Melanocyte of skin (primary cell): ENCODE measurements around a stretch of chr20.

DNA sequence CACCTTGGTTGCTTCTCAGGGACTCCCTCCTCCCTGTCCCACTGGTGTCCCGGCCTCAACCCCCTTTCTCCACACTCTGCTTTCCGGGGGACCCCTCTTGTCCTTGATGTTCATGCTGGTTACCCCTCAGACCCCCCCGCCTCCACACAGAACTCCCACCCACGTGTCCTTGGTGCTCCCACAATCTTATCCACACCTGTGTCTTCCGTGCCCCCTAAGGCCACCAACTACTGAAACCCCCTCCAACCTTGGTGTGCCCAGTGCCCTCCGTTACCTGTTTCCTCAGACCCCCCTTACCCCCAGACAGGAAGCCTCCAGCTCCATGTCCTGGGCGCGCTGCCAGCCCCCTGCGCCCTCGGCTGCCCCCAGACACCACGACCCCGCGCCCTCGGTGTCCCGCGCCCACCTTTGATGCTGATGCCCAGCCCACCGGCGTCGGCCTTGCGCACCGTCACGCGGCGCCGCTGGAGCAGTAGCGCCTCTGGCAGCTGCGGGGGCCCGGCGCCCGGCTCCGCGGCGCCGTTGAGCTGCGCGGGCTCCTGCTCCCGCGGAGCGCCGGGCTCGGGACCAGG, 572 bp downstream of the SNTA1 start:
- CAGE, long polyA plus RNA, 2 experiments, result no peak in any of the 2 experiments

GRCh38 chr20:33624304-33625137, 37.6 kb upstream of the C20orf144 start:
- CAGE, long polyA plus RNA, 2 experiments, result no peak in any of the 2 experiments

GRCh38 chr20:33718547-33718802, 1.6 kb downstream of the PXMP4 start:
- CAGE, long polyA plus RNA, 2 experiments, result no peak in any of the 2 experiments

DNA sequence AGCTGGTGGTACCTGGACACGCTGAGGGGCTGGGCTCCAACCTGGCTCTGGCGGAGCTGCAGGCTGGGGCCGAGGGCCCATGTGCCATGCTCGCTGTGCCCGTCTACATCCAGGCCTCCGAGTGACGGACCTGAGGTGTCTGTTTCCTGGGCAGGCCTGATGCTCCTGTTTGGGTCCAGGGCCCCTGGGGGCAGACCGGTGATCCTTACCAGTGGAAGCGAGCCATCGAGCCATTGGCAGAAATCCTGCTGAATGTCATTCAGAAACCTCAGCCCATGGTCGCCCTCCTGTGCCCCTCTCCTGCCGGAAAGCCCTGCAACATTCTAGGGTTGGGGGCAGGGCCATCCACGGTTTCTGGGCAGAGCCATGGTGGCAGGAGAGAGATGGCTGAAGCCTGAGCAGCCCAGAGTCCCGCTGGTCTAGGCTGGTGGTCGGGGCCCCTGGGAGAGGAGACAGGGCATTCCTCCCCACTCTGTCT, 19.7 kb upstream of the CHMP4B start:
- CAGE, long polyA plus RNA, 2 experiments, result no peak in any of the 2 experiments

DNA sequence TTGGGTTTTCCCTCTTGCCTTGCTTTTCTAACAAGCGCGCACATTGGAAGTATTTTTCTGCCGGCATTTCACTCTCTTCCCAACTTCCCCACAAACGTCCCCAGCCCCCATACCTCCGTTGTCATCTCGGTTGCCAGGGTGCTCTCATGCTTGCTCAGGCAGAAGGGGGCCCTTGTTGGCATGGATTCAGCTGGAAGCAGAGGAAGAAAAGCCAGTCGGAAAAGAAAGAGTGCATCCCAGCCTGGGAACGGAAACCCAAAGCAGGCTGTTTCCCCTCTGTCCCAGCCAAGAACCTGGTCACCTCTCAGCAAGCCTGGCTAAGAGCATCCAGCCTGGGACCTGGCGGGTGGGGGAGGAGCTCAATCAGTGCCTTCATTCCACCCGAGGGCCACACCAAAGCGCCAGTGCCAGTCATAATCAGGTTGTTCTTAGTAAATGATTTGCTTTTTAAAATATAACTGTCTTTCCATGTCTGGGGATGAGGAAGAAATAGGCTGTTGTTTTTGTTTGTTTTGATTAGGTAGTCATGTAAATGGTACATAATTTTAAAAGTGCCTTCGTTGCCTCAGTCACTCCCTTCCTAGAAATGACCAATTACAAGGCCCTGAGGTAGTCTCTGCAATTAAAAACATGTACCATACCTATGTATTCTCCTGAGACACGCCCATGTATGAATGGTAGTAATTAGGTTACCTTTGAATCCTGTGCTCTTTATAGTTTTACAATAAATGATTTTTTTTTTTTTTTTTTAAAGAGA, 21.1 kb downstream of the CHMP4B start:
- CAGE, long polyA plus RNA, 2 experiments, result no peak in any of the 2 experiments

- CAGE, long polyA plus RNA, 2 experiments, result no peak in any of the 2 experiments
Observed at GRCh38 chr20:33853372-33854047, 42.4 kb downstream of the CHMP4B start.

DNA sequence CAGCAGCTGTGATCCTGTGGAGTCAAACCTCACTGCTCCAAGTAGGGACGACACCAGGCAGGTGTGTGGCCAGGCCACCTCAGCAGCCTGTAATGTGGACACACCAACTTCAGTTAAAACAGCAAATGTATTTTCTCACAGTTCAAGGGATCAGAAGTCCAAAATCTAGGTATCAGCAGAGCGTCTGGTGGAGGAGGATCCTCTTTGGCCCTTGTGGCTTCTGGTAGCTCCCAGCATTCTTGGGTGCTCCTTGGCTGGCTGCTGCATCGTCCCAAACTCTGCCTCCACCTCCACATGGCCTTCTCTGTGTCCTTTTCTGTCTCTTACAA, 47.1 kb downstream of the CHMP4B start:
- CAGE, long polyA plus RNA, 2 experiments, result no peak in any of the 2 experiments

- CAGE, long polyA plus RNA, 2 experiments, result no peak in any of the 2 experiments
Observed at GRCh38 chr20:34121568-34122059, 9.6 kb upstream of the EIF2S2 start.

DNA sequence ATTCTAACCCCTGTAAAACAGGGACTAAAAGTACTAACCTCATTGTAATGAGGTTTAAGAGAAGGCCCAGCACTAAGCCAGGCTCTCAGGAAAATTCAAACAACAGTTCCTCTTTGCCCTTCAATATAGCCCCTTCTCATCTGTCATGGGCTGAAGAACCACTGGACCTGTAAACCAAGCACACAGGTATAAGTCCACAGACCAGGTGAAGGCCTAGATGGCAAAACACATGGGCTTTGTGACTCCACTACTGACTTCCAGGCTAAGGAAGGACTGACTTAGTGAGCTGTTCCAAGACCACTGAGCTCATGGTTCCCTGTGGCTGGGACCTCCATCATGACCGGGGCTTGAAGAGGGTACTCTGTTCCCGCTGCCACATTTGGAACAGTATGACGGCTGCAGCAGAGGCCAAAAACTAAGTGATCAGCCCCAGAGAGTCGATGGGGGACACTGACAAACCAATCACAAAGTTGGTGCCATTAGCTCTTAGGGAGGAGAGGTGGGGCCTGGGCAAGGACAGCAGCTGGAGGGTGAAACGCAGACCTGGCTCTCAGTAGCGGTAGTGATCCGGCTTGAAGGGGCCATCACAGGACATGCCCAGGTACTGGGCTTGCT, 22.6 kb downstream of the AHCY start:
- CAGE, long polyA plus RNA, 2 experiments, result no peak in any of the 2 experiments

- CAGE, long polyA plus RNA, 2 experiments, result no peak in any of the 2 experiments
Observed at GRCh38 chr20:34300012-34300647, 3.0 kb downstream of the AHCY start.

GRCh38 chr20:34522848-34523457, 6.7 kb downstream of the DYNLRB1 start:
- CAGE, long polyA plus RNA, 2 experiments, result no peak in any of the 2 experiments

GRCh38 chr20:34559299-34559599, 731 bp downstream of the MAP1LC3A start:
- CAGE, long polyA plus RNA, 2 experiments, result no peak in any of the 2 experiments

- CAGE, long polyA plus RNA, 2 experiments, result no peak in any of the 2 experiments
Observed at GRCh38 chr20:34703440-34703792, 728 bp upstream of the TP53INP2 start.

GRCh38 chr20:34705262-34706317, 1.4 kb downstream of the TP53INP2 start:
- CAGE, long polyA plus RNA, 2 experiments, result no peak in any of the 2 experiments

DNA sequence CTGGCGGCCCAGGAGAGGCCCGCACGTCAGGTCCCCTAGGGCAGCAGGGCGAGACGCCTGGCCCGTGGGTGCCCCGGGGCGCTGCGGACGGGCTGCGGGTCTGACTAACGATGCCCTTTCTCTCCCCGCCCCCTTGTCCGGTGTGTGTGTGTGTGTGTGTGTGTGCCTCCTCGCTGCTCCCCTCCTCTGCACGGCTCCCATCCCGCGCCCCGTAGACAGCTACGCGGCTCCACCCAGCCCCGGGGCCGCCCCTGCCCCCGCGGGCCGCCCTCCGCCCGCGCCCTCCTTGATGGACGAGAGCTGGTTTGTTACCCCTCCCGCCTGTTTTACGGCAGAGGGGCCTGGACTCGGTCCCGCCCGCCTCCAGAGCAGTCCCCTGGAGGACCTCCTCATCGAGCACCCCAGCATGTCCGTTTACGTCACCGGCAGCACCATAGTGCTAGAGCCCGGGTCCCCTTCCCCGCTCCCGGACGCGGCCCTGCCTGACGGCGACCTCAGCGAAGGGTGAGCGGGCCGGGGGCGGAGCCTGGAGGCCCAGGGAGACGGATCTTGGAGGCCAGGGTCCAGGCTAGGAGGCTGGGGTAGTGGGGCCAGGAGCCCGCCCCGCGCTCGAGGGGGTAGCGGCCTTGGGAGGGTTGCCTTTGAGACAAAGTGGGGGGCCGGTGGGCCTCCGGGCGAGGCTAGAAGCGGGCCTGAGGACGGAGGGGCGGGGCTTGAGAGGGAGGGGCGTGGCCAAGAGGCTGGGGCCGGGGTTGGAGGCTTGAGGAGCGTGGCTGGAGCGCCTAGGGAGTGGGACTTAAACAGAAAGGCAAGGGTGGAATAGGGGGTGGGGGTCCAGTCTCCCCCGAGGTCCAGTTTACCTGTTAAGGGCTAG, 5.1 kb downstream of the TP53INP2 start:
- CAGE, long polyA plus RNA, 2 experiments, result no peak in any of the 2 experiments

DNA sequence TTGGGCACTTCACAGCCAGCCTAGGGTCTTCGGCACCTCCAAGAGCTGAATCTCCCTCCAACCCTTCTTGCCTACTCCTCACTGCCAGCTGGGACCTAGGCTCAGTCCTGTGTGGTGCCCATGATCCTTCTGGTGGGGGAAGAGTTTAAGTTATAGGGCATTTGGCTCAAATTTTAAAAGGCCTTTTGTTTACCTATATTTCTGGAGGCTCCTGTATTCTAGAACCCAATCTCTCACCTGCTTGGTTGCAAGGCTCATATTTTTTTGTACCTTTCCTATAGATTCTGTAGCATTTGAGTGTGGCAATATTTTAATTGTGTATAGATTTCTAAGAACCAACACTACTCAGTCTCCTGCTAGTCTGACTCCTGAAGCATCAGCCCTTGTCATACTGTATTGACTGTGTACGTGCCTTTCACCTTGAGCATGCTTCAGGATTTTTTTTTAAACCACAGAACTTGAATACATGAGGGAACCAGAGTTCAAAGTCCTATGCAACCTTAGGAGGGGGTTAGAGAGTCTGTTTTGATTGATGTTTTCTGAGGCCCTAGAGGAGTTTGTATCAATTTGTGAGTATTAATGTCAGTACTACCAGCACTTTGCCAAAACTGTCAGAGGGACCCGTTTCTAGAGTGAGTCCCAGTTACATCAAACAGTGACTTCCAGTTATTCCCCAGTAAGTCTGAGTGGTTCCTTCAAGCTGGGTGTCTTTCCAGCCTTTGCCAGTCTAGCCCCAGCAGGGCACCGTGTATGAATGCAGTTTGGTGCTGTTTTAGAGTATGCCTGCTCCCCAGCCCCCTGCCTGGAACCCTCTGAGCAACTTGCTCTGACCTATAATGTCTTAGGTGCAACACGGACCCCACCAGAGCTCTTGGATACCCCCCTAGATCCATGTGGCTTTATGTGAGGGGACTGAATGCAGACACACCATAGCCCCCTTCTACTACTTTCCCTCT, 8.4 kb downstream of the TP53INP2 start:
- CAGE, long polyA plus RNA, 2 experiments, result no peak in any of the 2 experiments

GRCh38 chr20:35285146-35285528, 565 bp upstream of the EIF6 start:
- CAGE, long polyA plus RNA, 2 experiments, result no peak in any of the 2 experiments

GRCh38 chr20:35329499-35329843, 37.2 kb upstream of the FAM83C start:
- CAGE, long polyA plus RNA, 2 experiments, result no peak in any of the 2 experiments

GRCh38 chr20:35344178-35345201, 52.3 kb upstream of the FAM83C start:
- CAGE, long polyA plus RNA, 2 experiments, result no peak in any of the 2 experiments

DNA sequence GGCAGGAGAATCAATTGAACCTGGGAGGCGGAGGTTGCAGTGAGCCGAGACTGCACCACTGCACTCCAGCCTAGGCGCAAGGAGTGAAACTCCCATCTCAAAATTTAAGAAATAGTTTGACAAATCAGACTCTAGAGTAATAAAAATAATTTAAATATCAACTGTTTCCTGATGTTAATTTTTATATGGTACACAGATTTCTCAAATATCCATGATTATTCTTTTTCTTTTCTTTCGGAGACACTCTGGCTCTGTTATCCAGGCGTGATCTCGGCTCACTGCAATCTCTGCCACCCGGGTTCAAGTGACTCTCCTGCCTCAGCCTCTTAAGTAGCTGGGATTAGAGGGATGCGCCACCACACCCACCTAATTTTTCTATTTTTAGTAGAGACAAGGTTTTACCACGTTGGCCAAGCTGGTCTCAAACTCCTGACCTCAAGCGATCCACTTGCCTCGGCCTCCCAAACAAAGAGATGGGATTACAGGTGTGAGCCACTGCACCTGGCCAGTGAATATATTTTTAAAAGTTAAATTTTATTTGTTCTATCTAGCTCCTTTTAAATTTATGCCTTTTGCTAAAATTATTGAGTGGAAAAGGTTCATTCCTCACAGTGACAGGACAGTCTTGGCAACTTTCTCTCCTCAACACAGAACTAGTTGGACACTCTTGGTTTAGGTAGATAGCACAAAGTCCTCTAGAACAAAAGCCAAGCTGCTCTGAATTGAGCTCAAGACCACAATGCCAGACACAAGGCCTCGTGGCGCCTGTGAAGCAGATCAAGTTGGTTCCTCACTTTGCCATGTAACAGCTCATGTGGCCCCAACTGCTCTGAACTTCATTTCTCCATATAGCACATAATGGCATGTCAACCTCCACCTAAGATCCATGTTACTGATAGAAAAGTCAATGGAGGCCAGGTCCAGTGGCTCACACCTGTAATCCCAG, 20.6 kb downstream of the ROMO1 start:
- CAGE, long polyA plus RNA, 2 experiments, result no peak in any of the 2 experiments